ENCODE results near the gene NFE2.

- RRBS: no CpG with 5 or more reads among the region's 12 CpGs
Observed at GRCh38 chr12:53493390-53494123, 5.7 kb downstream of the MAP3K12 start.

DNA sequence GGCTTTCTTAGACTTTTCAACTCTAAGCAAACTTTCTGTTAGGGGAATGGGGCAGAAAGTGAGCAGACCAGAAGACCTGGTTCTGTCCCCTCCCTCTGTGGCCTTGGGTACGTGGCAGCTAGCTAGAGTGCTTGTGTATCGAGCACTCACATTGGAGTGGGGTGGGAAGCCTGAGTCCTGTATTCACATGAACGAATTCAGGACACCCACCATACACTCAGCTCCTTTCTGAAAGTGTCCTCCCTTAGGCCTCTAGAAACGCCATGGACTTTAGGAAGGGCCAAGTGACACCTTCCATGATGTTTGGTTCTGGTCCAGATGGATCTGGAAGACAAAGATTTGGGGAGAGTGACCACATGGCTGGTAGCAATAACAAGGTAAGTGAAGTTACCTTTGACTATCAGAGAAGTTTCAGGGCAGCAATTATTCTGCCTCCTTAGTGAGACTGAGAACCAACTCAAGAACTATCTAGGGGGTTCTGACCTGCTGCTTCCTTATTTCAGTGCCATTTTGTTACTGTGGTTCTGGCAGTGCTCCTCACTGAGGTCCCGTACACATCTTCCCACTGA, 6.9 kb upstream of the NPFF start:
- RRBS: no CpG with 5 or more reads among the region's 5 CpGs

DNA sequence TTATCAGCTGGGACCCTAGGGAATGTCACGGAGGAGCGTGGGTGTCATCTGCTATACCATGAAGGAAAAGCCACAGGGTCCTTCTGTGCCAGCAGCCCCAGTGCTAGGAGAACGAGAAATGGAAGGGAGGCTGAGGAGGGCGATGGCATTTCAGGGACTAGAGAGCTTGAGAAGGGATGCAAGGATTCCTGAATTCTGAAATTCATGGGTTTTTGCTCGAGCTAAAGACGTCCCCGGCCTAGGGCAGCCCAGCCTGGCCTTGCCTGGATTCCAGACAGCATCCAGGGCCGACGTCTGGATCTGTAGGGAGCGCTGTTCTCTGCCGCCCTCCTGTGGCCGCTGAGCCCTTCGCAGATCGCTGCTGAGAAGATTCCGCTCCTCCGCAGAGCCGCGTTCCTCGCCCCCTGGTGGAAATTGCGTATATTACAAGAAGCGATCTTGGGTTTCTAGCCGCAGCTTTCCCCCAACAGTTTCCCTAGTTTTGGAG, 19.2 kb upstream of the CALCOCO1 start:
- RRBS: no CpG with 5 or more reads among the region's 22 CpGs

GRCh38 chr12:53965623-53966947, 6.8 kb upstream of the HOXC11 start:
- RRBS: 89% methylated on average over 10 of the region's 65 CpGs

- RRBS: 87% methylated on average over 5 of the region's 44 CpGs
Observed at GRCh38 chr12:53986067-53987045, 1.4 kb downstream of the HOXC10 start.

DNA sequence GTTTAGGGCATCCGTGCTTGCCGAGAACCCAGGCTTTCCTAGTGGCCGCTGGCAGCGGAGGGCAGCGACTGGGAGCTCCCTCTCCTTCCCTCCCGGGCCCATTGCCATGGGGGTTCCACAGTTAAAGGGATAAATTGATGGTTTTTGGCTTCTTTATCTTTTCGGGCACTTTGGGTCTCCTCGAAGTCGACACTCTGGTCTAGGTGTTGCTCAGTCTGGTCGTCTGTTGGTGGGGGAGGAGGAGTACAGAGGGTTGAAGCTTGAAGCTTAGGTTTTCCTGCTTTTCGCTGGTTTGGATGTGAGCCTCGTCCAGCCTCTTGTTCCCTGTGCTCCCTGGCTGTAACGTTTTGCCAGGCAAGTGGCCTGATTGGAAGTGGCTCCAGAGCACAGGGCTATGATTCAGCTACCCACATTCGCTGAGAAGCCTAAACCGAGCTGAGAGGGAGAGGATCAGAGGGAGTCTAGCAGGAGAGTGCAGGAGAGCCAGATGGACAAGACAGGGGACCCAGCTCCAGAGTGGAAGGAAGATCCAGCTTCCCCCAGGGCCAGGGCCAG, 6.0 kb downstream of the HOXC10 start:
- RRBS: no CpG with 5 or more reads among the region's 15 CpGs

- RRBS: under 1% methylated on average over 13 of the region's 18 CpGs
Observed at GRCh38 chr12:54005898-54006290, 2.9 kb upstream of the HOXC8 start.

DNA sequence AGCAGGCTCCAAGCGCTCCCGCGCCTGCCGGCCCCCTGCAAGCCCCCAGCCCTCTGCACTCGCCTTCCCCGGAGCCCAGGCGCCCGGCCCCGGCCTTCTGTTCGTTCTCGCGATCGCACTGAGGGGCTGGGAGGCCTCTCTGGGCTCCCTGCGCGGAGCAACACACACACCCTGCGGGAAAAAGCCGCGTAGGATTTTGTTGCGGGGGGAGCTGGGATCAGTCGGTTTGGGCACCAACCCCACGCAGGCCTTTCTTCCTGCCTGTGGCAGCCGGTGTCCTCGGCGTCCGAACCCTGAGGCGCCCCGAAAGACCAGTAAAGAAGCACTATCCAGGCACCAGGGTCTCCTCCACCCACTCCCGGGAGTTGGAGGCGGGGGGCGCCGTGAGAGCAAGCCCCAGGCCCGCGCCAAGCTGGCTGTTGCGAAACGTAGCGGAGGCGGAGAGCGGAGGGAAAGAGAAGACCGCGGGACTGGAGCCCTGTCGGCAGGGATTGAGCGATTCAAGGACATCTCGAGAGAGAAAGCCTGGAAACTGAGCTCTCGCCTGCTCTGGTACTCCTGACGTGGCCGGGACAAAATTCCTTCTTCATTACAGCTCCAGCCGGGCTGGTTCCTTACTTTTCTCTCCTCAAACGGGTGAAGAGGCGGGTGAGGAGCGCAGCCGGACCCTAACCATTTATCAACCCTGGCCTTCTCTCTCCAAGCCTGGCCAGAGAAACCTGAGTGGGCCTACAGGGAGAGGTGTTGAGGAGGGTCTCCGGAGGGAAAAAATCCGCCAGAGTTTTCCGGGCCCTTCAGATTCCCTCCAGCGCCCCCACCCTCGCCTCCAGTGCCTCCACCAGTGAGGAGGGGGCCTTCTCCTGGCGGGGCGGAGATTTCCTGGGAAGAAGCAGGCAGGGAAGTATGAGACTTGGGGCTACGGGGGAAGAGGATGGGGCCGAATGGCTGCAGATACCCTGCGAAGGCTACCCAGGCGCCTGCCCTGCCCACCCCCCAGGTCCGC, 1.7 kb upstream of the HOXC5 start:
- RRBS: 95% methylated on average over 15 of the region's 63 CpGs

DNA sequence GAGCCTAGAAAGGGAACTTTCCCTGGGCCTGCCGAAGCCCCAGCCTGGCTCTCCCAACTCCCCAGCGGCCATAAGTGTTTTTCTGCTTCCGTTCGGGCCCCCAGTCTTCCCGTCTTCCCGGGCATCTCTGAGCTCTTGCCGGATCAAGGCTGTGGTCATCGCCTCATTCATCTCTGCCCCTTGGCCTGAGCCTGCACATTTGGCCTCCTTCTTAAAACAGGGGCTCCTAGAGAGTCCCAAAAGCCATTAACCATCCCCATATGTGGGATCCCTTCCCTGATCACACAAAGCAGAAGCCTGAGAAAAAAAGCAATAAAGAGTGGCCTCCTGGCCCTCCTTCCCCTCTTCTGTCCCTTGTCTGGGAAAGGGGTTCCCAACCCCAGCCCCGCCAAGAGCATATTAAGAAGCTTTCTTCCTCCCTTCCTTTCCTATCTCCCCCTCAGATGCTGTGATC, 26.8 kb downstream of the HOXC4 start:
- RRBS: no CpG with 5 or more reads among the region's 9 CpGs

- RRBS: no CpG with 5 or more reads among the region's 4 CpGs
Observed at GRCh38 chr12:54187026-54187856, 1.5 kb downstream of the SMUG1 start.

DNA sequence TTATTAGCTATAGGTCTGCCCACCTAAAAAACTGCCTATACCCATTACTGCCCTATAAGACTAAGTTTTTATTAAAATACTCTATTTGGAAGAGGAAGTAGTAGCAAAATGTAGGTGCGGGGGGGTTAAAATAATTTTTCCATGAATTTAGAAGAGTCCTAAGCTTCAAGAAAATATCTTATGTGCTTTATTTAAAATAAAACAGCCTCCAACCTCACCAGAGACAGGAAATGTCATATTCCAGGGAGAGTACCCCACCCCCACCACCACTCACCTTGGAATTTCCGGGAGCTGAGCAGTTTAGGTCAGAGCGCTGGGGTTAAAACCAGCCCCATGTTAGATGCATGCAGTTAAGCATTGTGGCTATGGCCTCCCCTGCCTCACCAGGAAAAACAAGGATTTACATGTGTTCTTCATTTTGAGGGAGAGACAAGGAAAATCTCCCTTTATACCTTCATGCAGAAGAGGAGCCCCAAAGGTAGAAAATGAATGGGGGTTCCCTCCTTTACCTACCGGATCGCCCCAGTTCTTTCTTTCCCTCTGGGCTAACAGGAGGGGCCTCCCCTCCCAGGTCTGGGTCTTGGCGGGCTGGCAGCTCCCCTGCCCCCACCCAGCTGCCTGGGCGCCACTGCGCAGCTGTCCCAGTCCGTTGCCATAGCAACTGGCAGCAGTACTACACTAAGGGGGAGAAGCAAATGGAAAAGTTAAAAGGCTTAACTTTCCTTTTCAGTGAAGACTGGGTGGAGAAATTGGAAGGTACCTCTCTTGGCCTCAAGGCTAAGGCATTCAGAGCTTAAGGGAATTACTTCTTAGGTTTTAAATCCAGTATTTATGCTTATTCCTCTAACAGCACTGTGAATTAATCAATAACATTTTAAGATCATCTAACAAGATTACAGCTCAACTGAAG, 20.7 kb downstream of the CBX5 start:
- RRBS: no CpG with 5 or more reads among the region's 9 CpGs

DNA sequence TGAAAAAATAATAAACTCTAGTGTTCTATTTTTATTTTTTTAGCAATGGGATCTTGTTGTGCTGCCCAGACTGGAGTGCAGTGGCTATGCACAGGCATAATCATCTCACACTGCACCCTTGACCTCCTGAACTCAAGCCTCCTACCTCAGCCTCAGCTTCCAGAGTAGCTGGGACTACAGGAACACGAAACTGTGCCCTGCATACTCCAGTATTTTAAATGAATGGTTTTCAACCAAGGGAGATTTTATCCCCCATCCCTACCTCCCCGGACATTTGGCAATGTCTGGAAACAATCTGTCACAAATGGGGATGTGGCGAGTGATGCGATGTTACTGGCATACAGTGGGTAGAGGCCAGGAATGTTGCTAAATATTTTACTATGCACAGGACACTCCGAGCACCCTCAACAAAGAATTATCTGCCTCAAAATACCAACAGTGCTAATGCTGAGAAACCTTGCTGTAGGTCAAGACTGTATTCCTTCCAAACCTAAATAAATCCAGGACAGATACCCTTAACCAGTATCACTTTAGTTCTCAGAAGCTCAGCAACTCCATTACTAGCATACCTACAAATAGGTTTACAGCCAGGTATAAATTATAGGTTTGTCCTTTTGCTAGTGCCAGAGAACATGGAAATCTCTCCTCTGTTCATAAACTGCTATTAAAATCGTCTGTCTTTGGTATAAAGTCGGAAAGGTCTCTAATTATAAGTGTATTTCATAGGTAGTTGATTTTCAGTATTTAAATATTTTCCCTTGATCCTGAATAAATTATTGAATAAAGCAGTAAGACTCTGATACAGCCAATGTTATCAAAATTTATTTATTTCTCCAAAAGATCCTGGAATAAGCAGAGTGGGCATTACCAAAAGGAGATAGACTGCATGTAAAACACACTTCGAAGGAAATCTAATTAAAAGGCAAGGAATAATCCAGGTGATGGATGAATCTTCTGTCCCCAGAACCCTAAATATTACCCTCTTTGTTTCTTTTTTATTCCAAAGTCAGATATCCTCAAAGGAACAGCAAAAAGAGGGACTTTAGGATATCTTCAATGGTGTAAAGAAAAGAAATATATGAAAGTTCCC, 1.8 kb downstream of the CBX5 start:
- RRBS: no CpG with 5 or more reads among the region's 8 CpGs

DNA sequence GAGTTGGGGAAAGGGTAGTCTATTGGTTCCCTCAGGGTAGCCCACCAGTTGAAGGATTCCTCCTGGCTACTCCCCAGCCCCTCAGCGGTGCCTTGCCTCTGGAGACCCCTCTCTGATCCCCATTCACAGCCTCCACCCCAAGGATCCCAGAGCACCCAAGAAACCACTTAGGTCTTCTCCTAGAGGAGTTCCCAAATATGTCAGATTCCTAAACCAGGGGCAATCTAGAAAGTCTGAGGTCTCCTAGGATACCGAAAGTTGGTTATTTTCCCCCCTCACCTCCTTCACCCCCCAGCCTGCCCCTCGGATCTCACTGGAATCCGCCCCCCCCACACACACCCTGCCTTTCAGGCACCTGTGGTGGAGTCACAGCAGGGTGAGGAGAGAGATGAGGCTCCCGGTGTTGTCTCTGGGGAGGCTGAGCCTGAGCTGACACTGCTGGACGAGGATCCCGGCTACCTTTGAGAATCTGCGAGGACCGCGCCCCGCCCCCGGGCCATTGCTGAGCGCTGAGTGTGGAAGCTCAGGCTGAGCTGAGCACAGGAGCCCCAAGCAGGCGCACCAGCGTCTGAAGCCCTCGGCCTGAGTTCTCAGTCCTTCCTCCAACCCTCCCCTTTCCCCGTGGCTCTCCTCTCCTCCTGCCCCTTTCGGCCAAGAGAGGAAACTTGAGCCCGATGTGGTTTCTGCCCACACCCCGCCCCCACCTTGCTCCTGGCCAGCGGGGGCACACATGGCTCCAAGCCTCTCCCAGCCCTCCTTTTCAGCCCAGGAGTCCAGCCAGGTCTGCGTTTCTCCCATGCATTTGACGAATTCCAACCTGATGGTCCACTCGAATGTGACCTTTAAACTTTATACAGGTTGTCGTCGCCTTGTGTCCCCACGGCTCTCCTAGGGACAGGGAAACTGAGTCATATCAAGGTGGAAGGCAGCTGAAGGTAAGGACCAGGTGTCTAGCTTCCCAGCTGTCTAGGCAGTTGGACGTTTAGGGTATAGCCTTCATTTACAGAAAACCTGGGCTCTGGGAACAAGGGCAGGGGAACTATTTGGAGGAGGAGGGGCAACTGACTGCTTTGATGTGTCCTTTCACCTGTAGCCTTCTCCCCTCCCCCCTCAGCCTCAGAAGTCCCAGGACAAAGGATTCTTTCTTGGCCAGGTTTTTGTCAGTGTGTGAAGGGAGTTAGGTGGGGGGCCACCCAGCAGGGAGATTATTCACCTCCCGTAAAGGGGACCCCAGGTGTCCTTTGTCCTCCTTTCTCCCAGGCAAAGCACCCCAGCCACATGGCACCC, at the start of gene NFE2:
TSS of gene NFE2 (minus strand) at position 570 of the 1,287 bp plus-strand sequence.
- RRBS: 2% methylated on average over 3 of the region's 29 CpGs

- RRBS: no CpG with 5 or more reads among the region's 23 CpGs
Observed at GRCh38 chr12:54368331-54369224, 4.3 kb upstream of the GPR84 start.

GRCh38 chr12:54391001-54391970, 6.8 kb upstream of the ZNF385A start:
- RRBS: 1% methylated on average over 23 of the region's 47 CpGs

- RRBS: no CpG with 5 or more reads among the region's 11 CpGs
Observed at GRCh38 chr12:54397770-54398766, 13.5 kb upstream of the ZNF385A start.

DNA sequence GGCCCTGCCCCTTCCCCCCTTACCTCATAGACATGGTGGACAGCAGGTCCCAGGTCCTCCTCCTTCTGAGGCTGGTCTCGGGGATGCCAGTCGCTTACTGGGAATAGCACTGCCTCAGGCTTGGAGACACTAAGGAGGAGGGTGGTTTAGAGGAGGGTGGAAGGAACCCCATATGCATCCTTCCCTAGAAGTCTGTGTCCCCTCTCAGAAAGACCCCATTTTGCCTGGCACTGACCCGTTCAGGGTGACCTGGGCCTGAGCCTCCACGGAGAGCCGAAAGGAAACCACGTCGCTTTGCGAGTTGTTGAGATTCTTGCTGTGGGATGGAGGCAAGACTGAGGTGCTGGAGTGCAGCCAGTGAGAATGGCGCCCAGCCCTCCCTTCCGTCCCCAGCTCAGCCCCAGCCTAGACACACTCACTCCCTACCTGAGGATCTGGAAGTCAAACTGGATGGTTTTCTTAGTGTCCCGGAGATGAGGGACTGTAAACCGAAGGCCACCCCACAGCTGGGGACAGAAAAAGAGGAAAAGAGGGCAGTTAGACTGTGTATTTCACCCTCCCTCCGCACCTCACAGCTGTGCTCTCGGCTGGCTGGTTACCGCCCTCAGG, 16.9 kb upstream of the ZNF385A start:
- RRBS: no CpG with 5 or more reads among the region's 15 CpGs

DNA sequence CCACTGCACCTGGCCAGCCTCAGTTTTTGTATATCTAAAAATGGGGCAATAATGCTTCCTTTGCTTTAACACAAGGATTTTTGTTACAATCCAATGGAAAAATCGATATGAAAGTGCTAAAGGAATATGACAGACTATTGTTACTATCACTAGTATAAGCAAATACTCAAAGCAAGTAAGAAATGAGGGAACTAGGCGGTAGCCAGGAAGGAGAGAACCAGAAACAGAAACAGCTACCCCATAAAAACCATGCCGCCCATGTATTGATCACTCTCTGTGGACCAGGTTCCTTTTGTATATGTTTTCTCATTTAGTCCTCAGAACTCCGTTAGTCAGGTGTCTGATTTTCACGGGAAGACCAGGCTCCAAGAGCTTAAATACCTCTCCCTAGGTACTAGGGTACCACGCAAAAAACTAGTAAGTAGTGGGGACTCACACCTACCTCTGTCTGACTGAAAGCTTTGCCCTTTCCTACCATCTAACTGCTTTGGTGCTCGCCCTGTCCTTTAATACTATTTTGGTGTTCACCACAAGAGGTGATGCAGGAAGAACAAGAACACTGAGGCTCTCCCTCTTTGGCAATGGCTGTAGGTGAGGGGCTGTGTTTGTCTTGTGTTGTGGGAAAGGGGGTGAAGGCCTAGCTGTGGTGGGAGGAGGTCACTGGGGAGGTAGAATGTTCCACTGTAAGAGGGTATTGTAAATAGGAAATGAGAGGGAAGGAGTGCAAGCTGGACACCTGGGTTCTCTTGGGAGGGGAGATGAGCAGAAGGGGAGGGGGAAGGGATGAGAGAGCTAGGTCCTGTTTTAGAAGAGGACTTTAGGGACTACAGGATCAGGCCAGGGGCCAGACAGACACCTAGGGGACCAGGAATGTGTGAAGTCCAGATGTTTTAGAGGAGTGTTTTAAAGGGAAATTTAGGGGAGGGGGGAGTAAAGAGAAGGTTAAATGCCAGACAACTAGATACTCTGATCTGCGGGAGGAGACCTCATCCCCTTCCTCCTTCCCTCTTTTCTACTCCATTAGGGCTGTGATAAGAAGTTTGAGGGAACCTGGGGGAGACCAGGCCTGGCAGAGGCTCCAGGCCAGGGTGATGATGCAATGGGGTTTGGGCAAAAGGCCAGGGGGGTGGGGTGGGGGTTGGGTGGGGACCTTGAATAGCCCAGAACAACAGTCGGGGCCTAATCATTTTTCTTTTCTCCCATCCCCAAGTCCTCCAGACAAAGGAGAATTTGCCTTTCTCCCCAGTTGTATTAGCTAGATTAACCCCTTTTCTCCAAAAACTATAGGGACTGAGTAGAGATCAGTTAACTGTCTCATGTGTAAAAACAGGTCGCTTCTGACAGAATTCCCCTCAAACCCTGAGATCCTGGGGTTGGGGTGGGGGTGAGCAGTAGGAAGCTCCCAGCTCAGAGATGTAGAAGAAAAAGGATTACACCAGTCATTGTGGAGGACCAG, 2.2 kb downstream of the ITGA5 start:
- RRBS: no CpG with 5 or more reads among the region's 10 CpGs

- RRBS: no CpG with 5 or more reads among the region's 4 CpGs
Observed at GRCh38 chr12:54420298-54420445, 1.1 kb upstream of the ITGA5 start.

DNA sequence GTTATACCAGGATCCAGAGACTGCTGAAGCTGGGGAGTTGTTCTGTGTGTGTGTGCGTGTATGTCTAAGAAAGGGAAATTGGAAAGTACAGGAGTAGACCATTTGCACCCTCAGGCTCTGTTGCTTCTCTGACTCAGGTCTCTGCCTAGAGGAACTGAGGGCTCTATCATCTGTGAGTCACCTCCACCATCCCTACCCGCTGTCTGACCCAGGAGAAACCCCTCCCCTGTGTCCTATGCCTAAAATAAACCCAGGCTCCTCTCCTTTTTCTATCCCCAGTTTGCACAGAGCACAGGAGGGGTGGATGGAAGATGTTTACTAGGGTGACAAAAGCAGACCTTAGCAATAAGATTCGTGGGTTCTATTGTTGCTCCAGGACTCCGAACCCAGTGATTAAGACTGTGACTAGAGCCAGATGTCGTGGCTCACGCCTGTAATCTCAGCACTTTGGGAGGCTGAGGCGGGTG, 4.2 kb upstream of the ITGA5 start:
- RRBS: no CpG with 5 or more reads among the region's 7 CpGs

All from HCT116 (cell line).